ENCODE measurements around the genes FAM246A and RIMBP3B.

- PRO-cap, 2 experiments = no peak in any of the 2 experiments
- RAMPAGE, long total RNA, 5 experiments = no peak in any of the 5 experiments
Measured at GRCh38 chr22:20430510-20431710, 6.7 kb downstream of the SCARF2 start.

GRCh38 chr22:20436963-20437410, 638 bp downstream of the SCARF2 start:
- PRO-cap, 2 experiments = no peak in any of the 2 experiments
- RAMPAGE, long total RNA, 5 experiments = no peak in any of the 5 experiments

DNA sequence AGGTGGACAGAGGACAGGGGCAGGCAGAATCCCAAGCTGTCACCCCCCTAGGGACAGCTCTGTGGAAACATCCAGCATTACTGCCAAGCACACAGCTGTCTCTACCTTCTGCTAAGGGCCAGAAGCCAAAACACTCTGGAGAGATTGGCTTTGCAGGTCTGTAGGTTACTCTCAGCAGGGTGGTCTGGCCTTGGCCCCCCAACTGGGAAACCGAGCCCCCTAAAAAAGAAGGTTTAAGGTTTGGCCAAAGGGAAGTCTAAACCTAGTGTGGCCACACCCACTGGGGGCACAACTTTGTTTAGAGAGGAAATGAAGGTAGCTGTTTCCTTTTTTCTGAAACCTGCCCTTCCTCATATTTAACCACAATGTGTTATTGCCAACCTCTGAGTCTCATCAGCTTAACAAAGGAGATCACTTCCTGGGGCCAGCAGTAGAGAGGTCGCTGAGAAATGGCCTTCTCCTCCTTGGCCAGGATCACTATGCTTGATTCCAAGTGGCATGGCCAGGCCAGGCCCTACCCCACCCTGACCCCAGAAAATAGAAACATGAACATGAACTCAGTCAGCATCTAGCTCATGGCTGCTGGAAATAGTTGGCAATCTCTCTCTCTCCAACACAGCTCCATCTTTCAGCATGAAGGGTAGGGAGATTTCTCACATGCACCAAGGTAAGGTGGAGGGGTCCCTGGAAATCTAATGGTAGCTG, 25.9 kb upstream of the SCARF2 start:
- PRO-cap, 2 experiments = no peak in any of the 2 experiments
- RAMPAGE, long total RNA, 5 experiments = no peak in any of the 5 experiments

- PRO-cap, 2 experiments = no peak in any of the 2 experiments
- RAMPAGE, long total RNA, 5 experiments = no peak in any of the 5 experiments
Measured at GRCh38 chr22:20524090-20524536, 16.7 kb downstream of the MED15 start.

DNA sequence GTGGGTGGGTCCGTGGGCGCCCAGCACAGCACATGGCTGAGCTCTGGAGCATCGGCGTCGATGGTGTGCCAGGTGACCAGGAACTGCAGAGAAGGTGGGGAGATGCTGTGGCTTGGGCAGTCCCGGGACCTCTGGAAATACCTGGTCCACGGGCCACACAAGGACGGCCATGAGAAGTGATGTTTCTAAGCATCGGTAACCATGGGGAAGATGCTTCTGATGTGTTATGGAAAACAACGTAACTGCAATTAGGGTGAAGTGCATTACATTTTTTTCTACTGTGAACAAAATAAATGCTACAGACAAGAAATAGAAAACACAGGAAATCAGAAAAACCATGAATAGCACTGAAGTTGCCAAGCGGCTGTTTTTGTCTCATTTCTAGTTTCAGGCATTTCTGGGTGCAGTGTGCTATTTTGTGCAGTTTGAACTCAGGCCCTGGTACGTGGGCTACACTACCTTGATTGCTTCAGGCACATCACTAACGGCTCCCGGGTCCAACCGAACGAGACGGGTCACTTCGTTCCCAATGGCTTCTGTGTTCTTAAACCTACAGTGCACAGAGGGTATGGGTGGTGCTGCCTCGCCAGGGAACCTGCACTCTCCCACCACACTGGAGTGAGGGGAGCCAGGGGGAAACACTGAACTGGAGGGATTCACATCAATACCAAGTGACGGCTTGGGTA, 46.5 kb upstream of the SERPIND1 start:
- PRO-cap, 2 experiments = no peak in any of the 2 experiments
- RAMPAGE, long total RNA, 5 experiments = no peak in any of the 5 experiments

DNA sequence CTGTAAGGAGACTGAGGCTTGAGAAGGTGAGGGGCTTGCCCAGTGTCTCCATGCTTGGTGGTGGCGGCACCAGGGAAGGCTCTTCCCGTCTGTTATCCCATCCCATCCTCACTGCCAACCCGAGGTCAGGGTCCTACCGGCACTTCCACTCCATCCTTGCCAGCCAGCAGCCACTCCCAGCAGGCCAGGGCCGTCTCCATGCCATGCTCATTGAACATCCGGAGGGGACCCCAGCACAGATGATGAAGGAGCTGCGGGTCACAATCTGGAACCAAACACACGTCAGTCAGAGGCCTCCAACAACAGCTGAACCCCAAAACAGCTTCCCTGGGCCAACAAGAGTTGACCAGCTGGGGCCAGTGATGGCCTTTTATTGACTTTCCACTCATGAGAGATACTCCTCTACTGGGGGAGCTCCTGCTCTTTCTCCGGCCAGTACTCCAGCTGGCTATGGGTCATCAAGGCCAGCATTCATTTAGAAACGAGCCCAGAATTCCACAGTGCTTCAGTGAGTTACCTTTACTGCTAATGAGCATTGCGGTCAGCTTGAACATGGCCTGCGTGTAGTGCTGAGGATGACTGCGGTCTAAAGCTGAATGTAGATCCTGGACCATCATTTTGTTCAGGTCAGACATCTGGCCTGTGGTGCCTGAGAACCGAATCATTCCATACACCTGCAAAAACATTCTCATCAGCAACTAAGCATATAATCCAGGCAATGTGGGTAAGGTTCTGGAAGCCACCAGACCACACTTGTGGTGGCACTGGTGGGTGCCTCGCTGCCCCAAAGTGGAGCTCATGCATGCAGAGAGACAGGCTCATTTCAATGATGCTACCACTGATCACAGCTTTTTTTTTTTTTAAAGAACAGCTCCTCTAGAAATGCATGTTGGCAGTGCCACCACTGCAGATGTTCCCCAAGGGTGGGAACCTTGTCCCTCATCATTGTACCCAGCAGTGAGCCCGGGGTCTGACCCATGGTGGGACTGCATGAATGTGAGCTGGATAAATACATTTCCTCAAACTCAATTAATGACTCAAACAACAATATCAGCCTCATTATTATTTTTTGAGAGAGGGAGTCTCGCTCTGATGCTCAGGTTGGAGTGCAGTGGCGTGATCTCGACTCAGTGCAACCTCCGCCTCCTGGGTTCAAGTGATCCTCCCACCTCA, 31.4 kb upstream of the SERPIND1 start:
- PRO-cap, 2 experiments = no peak in any of the 2 experiments
- RAMPAGE, long total RNA, 5 experiments = no peak in any of the 5 experiments

DNA sequence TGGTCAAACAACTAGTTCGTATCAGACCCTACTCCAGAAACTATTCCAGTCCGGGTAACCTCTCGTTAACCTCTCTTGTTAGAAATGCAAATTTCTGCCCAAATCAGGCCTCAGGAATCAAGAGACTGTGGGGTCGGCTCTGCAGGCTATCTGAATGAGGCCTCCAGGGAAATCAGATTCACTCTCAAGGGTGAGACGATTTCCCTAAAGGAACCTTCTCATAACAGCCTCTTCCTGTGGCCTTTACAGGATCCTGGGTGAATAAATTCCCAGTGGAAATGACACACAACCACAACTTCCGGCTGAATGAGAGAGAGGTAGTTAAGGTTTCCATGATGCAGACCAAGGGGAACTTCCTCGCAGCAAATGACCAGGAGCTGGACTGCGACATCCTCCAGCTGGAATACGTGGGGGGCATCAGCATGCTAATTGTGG, 9.8 kb downstream of the SERPIND1 start:
- PRO-cap, 2 experiments = no peak in any of the 2 experiments
- RAMPAGE, long total RNA, 5 experiments = no peak in any of the 5 experiments

DNA sequence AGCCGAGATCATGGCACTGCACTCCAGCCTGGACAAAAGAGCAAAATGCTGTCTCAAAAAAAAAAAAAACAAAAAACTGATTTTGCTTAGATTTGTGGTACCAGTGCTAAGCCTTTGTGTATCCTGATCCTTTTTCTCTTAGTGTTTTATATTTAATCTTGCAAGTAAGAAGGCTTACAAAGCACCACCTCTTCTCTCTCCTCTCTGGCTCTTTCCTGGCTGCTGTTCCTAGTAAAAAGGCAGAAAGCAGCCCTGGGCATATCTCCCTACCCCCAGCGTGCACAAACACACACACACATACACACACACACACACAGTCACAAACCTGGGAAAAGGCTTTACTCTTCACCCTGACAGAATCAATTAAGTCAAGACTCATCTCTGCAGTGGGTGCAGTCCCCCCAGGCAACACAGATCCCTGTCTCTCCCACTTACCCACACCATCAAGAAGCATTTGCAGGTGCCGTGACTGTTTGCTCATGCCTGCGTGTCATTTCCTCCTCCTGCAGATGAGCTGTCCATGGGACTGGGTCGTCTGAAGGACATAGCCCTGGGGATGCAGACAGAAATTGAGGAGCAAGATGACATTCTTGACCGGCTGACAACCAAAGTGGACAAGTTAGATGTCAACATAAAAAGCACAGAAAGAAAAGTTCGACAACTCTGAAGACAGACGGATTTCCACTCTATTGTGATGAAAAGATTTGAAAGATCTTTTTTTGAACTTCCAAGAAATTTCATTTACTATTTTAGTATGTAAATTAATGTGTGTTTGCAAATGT, 28.6 kb downstream of the SNAP29 start:
- PRO-cap, 2 experiments = no peak in any of the 2 experiments
- RAMPAGE, long total RNA, 5 experiments = no peak in any of the 5 experiments

- PRO-cap, 2 experiments = no peak in any of the 2 experiments
- RAMPAGE, long total RNA, 5 experiments = no peak in any of the 5 experiments
Measured at GRCh38 chr22:20918794-20919323, 1.7 kb downstream of the CRKL start.

DNA sequence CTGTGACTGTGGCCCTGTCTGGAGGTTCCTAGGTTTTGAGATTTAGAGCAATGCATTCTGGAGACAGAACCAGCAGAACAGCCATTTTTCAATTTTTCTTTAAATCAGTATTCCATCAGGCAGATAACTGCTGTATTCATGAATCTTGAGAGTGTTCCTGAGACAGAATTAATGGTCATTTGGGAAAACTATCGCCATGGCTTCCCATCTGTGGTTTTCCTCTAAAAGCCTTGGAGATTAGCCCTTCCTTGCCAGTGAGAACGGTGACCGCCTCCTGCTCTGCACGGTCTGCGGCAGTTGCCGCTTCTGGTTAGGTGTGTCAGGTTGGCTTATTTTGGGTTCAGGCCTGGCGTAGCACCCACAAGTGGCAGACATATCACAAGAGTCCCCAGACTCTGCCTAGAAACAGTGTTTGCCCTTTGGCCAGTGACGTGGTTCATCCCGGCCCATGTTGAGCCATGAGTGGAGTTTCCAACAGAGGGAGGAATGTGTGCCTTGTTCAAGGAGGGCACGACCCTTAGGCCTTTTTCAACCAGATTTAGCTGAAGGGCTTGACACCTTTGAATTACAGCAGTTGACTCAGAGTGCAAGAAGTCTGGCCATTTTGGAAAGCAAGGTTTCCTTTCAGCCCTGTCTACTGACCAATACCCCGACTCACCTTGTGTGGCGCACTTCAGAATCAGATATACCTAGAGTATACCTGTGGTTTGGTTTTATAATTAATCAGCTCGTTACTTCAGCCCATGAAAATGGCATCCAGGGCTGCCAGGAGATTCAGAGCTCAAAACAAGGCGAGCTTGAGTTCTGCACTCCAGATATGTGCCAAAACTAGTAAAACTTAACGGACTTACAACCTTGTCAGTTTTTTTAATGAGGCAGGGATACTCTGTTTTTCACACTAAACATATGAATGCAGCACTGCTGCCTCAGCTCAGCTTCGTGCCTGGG, 15.1 kb upstream of the AIFM3 start:
- PRO-cap, 2 experiments = no peak in any of the 2 experiments
- RAMPAGE, long total RNA, 5 experiments = no peak in any of the 5 experiments

GRCh38 chr22:21032162-21032428, 266 bp downstream of the SLC7A4 start:
- PRO-cap, 2 experiments = no peak in any of the 2 experiments
- RAMPAGE, long total RNA, 5 experiments = no peak in any of the 5 experiments

DNA sequence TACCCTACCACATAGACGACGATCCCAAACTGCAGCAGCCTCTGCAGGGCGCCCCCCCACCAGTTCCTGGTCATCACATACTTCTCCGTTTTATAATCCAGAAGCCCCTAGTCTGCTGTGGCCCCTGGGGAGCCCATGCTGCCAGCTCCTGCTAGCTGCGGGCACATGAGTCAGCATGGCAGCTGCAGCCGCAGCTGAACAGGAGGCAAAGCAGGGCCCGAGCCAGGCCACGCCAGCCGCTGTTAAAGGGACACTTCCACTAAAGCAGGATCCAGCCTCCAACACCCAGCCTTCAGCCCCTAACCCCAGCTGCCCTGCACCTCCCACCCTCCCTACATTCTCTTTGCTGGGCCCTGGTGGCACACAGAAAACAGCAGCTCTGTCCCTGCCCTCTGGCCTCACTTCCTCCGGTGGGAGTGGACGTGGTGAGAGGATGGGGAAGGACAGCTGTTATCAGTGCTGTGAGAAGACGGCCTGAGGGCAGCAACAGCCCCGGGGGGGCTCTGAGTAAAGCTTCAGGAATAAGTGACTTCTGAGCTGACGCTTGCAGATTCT, 788 bp upstream of the LRRC74B start:
- PRO-cap, 2 experiments = no peak in any of the 2 experiments
- RAMPAGE, long total RNA, 5 experiments = no peak in any of the 5 experiments

DNA sequence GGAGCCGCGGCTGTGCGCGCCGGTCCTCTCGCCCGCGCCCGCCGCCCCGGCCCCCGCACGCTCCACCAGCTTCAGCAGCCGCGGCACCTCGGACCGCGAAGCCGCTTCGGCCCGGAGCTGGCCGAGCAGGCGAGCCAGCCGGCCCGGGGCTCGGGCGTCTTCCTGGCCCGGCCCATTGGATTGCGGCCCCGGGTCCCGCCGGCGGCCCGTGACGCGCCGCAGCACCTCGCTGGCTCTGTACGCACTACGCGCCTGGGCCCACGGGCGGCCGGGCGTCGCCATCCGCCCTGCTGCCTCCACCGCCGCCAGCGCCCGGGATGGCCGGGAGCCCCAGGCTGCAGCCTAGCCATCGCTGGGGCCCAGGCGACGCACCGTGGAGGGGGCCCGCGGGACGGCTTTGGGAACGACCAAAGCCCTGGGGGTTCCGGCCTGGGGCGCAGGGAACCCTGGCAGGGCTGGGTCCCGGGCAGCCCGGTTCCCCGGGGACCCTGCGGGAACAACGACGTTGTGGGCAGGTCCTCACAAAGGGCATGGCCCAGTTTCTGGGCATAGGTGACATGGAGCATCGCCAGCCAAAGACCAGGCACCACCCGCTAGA, at the start of gene FAM246A:
Gene FAM246A (minus strand): TSS at position 282 of the 598 bp plus-strand sequence.
- PRO-cap, 2 experiments = no peak in any of the 2 experiments
- RAMPAGE, long total RNA, 5 experiments = no peak in any of the 5 experiments

- PRO-cap, 2 experiments = no peak in any of the 2 experiments
- RAMPAGE, long total RNA, 5 experiments = no peak in any of the 5 experiments
Measured at GRCh38 chr22:21383592-21383917, at the start of gene RIMBP3B. RIMBP3B (plus strand) TSS chr22:21383751.

GRCh38 chr22:21621134-21622349, 8.3 kb downstream of the YDJC start:
- PRO-cap, 2 experiments = no peak in any of the 2 experiments
- RAMPAGE, long total RNA, 5 experiments = no peak in any of the 5 experiments

GRCh38 chr22:21734648-21734912, 1.0 kb downstream of the YPEL1 start:
- PRO-cap, 2 experiments = no peak in any of the 2 experiments
- RAMPAGE, long total RNA, 5 experiments = no peak in any of the 5 experiments

DNA sequence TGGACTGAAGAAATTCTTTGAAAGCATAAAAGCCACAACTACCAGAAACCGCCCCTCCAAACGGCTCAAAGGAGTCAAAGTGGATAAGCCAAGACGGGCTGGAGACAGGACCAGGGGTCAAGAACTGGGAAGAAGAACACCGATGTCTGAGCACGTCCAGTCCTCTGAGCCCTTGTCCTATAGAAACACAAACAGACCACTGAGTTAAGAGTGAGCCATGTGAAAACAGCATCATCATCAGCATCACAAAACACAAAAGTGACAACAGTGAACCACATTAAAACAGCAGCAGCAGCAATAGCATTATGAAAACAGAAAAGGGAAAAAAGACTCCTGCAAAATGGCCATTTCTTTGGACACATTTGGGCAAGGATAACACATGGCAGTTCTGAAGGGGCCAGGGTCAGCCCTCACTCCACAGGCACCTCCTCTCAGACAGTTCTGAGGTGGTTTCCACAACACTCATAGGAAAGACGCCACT, 28.5 kb upstream of the YPEL1 start:
- PRO-cap, 2 experiments = no peak in any of the 2 experiments
- RAMPAGE, long total RNA, 5 experiments = no peak in any of the 5 experiments

DNA sequence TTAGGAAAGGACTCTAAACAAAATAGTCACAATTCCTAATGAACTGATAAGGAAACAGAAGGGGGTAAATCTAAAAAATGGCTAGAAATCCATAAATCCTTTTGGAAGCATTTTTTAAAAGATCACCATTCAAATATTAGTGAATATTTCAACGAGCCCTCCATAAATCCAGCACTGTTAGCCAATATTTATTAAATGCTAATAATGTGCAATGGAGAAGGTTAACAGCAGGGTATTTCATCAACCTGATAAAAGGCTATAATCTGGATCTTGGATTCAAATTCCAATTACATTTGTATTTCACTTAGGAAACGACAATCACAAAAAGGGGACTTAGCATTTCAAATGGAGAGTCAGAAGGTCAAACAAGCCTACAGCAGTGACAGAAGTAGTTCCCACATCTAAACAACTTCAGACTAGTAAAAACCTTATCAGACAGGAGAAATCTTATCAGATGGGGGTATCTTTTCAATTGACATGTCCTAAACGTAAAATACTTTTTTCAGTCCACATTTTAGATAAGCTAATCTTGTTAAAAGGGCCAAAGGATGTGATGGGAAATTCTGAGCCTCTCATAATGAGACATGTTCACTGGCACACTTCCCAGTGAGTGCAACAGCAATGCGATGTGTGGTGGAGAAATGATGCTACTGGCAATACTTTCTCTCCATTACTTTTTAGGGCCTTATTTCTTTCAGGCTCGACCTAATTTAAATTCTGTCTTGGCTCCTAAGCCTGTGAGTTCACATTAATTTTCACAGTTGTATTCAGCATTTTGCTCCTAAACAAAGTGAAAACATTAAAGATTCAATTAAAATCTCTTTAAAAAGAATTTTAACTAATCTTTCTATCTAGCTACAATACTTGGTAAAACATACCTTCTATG, 2.5 kb downstream of the MAPK1 start:
- PRO-cap, 2 experiments = no peak in any of the 2 experiments
- RAMPAGE, long total RNA, 5 experiments = no peak in any of the 5 experiments

DNA sequence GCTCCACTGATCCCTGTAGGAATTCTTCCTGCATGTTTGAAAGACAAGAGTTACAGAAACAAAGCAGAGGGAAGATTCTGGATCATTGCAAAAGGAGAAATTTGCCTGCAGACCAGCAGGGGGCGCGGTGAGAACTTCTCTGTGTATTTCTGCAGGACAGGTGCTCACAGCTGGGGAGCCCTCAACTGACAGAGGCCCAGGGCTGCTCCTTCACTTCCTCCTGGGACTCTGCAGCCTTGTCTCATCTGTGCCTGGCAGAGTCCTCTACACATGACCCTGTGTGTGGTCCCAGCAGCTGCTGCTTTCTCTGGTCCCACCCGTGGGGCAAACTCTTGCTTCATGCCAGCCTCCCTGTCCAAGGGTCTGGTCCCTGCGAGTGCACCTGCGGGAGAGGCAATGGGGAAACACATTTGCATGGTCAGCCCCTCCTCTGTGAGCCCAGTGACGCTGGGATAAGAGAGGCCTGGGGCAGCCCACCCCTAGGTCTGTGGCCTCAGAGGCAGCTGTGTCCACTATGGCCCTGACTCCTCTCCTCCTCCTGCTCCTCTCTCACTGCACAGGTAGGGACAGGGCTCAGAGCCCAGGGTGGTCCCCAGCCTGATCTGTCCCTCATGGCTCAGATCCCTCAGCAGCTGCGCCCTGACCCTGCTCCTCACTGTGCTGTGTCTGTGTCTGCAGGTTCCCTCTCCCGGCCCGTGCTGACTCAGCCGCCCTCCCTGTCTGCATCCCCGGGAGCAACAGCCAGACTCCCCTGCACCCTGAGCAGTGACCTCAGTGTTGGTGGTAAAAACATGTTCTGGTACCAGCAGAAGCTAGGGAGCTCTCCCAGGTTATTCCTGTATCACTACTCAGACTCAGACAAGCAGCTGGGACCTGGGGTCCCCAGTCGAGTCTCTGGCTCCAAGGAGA, 43.2 kb upstream of the VPREB1 start:
- PRO-cap, 2 experiments = no peak in any of the 2 experiments
- RAMPAGE, long total RNA, 5 experiments = no peak in any of the 5 experiments

GRCh38 chr22:22286950-22287890, 42.6 kb downstream of the VPREB1 start:
- PRO-cap, 2 experiments = no peak in any of the 2 experiments
- RAMPAGE, long total RNA, 5 experiments = start-site peak on the minus strand in 2 of 5 experiments, at chr22:22286740-22287898 at its widest, 8 to 34 reads per replicate